ENCODE measurements around a stretch of chr3.

- PRO-cap: no peak
- RAMPAGE, long total RNA, 4 experiments: no peak in any of the 4 experiments
Measured at GRCh38 chr3:113718110-113719245, 22.0 kb upstream of the USF3 start.

GRCh38 chr3:114036494-114037023 is 19.8 kb downstream of the CCDC191 start:
- PRO-cap: no peak
- RAMPAGE, long total RNA, 4 experiments: start-site peak on the minus strand in 2 of 4 experiments, at chr3:114036613-114036807 at its widest, 9 to 13 reads per replicate

GRCh38 chr3:114070574-114070958 is 14.0 kb downstream of the QTRT2 start:
- PRO-cap: no peak
- RAMPAGE, long total RNA, 4 experiments: start-site peak on the plus strand in 1 of 4 experiments, at chr3:114070631-114070664 at its widest, 21 reads per replicate

DNA sequence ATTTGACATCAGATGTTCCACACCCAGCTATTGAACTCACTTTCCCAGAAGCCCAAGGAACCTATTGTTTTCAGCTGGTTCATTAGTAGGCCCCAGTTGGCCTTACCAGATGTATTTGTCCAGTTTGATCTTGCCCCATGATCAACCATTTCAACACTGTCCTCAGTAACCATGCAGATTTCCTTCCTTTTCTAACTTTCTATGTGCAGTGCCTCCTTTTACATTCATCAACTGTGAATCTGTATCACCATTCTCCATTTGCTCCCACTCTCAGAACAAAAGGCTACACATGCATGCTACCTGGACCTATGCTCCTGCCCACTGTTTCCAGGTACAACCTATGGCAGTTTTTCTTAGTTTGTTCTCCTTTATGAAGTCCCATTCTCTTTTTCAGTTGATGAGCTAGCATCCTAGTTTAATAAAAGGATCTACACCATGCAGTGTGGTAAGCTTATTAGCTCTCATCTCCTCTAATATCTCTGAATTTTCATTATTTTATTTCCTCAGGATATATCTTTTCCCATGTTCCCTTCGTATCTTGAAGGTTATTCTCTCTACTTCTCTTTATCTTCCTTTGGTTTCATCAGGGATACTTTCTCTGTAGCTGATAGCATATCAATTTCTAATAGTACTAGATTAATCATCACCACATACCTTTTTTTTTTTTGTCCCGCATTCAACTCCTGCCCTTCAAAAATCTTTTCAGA is 103.2 kb downstream of the TIGIT start:
- PRO-cap: no peak
- RAMPAGE, long total RNA, 4 experiments: no peak in any of the 4 experiments

- PRO-cap: no peak
- RAMPAGE, long total RNA, 4 experiments: no peak in any of the 4 experiments
Measured at GRCh38 chr3:114410332-114410783, 116.5 kb downstream of the TIGIT start.

GRCh38 chr3:114449957-114450561 is 156.2 kb downstream of the TIGIT start:
- PRO-cap: no peak
- RAMPAGE, long total RNA, 4 experiments: no peak in any of the 4 experiments

GRCh38 chr3:114584362-114585155 is 290.7 kb downstream of the TIGIT start:
- PRO-cap: no peak
- RAMPAGE, long total RNA, 4 experiments: no peak in any of the 4 experiments

DNA sequence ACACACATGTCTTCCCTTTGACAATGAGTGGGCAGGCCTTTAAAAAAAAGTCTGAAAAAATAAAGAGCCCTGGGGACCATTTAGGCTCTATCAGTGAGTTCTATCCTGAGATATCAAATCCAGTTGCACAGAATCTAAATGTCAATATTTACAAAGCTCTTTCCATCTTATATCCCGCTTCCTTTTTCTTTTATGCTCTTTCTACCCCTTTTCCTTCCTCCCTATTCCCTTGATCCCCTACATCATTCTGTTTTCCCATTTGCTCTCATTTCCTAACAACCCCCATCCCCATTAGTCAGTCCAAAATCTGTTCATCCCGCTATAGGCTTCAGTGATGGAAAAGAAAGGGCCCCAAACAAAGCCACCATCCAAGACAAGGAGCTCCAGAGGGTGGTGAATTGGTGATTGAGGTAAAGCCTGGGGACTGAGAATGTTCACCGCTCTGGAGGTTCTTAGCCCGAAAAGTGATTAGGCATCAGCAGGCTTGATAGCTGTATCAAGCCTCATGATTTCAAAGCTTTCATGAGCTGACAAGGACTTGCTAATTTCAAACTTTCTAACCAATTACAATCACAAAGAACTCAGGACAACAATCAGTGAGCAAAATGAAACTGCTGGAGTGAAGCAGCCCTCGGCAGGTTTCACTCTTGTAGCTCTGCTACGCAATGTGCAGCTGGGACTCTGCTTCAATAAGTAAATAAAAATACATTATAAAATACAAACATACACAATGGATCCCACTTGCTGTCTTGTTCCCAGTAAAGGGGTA is 391.2 kb downstream of the TIGIT start:
- PRO-cap: no peak
- RAMPAGE, long total RNA, 4 experiments: no peak in any of the 4 experiments

DNA sequence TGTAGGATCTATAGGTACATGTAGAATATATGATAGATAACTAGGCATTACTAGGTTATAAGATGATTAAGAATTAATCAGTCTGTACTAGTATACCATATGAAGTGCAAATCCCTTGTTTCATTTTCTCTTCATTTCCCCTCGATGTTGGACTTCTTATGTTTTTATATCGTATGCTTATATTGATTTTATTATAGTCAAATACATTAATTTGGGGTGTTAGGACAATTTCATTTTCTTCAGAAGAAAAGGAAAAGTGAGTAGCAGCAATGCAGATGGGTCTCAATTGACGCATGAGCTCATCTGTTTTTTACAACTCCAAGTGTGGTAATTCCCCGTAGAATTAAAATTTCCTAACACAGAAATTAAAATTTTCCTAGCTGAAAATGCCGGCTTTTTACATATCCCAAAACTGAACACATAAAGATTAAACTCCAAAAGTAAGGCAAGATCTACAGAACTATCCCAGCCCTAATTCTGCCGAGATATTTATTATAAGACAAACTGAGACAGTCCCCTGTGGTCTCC is 419.2 kb downstream of the TIGIT start:
- PRO-cap: no peak
- RAMPAGE, long total RNA, 4 experiments: no peak in any of the 4 experiments

GRCh38 chr3:114759405-114759686 is 387.7 kb downstream of the ZBTB20 start:
- PRO-cap: no peak
- RAMPAGE, long total RNA, 4 experiments: no peak in any of the 4 experiments

DNA sequence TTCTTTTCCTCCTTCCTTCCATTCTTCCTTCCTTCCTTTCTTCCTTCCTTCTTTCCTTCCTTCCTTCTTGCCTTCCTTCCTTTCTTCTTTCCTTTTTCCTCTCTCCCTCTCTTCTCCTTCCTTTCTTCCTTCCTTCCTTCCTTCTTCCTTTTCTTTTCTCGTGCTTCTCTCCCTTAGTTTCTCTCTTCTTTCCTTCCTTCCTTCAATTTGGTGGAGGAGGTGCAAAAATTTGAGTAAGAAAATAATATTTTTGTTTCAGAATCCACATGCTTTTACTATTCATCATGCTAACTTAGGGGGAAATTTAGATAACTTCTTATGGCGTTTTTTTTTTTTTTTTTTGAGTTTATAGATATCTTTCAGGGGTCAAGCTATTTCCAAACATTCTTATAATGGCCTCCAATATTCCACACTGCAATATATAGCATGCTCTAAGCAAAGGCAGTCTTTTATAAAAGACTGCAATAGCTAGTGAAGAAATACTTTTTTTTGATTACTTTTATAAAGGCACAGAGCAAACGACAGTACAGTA is 287.8 kb downstream of the ZBTB20 start:
- PRO-cap: no peak
- RAMPAGE, long total RNA, 4 experiments: no peak in any of the 4 experiments

- PRO-cap: no peak
- RAMPAGE, long total RNA, 4 experiments: no peak in any of the 4 experiments
Measured at GRCh38 chr3:114874319-114874810, 272.7 kb downstream of the ZBTB20 start.

GRCh38 chr3:115023300-115023870 is 123.7 kb downstream of the ZBTB20 start:
- PRO-cap: no peak
- RAMPAGE, long total RNA, 4 experiments: no peak in any of the 4 experiments

- PRO-cap: unidirectional peak, plus-strand start at chr3:115239993
- RAMPAGE, long total RNA, 4 experiments: no peak in any of the 4 experiments
Measured at GRCh38 chr3:115239549-115240115, 92.5 kb upstream of the ZBTB20 start.

DNA sequence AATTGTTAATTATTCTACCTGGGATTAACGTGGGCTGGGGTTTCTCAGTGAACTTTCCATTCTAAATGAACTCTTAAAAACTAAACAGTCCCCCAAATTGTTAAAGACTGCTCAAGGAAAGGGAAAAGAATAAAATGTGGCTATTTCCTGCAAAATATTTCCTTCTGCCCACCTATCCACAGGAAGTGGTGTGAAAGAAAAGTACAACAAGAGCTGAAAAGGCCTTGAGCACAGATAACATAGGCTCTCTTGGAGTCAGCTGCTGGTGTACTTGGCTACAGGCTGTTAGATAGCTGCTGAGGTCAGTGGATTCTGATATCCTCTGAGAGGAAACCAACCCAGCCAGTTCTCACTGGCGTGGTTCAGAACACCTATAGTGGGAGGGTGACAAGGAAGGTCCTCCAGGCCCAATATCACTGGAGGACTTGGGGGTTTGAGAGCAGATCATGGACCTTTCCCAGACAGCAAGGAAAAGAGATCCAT is 124.5 kb upstream of the GAP43 start:
- PRO-cap: no peak
- RAMPAGE, long total RNA, 4 experiments: no peak in any of the 4 experiments

DNA sequence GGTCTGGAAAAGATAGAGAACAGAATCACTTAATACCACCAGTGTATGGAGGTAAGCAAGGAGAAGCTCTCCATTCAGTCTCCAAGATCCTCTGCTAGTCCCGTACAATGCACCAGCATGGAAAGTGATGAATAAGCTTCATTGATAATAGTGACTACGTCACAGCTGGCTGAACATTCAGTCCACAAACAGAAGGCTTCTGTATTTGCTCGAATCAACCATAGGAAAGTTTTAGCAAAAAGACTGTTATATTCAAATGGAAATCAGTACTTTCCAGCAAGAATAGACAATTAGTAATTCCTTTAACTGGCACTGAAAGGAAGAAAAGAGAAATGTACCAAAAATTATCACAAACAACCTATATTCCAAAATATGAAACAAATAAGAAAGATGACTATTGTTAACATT is 42.8 kb downstream of the IGSF11 start:
- PRO-cap: unidirectional peak, minus-strand start at position 93 of the sequence
- RAMPAGE, long total RNA, 4 experiments: no peak in any of the 4 experiments

- PRO-cap: no peak
- RAMPAGE, long total RNA, 4 experiments: no peak in any of the 4 experiments
Measured at GRCh38 chr3:119175804-119176975, 2.8 kb downstream of the UPK1B start.

DNA sequence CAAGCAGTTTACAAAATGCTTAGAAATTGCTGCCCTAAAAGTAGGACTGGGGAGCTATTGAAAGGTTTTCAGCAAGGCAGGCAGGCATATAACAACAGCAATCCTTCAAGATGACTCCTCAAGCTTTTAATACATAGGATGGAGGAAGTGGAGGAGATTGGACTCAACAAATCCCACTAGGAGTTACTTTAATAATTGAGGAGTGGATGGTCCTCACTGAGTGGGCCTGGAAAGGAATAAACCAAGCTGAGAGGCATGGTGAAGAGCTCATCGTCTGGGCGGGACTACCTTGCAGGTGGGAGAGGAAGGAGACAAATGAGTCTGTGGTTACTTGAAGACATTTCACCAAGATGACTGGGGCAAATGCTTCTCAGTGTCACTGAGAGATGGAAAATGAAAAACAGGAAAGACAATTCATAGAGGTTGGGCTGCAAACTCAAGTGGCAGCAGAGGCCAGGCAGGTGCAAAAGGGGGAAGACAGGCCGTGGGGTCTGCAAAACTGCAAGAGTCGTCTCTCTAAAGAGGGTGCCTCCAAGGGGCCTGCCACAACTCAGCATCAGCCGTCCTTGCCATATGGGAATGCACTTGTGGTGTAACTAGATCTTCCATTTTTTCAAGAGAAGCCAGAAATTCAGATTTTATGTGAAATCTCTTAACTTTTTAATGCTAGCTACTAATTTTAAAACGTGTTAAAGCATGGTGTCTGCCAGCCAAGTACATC is 1.5 kb upstream of the ARHGAP31 start:
- PRO-cap: no peak
- RAMPAGE, long total RNA, 4 experiments: no peak in any of the 4 experiments

GRCh38 chr3:119435560-119436558 is 27.6 kb downstream of the TMEM39A start:
- PRO-cap: no peak
- RAMPAGE, long total RNA, 4 experiments: no peak in any of the 4 experiments

GRCh38 chr3:119523462-119524251 is 25.3 kb downstream of the TIMMDC1 start:
- PRO-cap: no peak
- RAMPAGE, long total RNA, 4 experiments: no peak in any of the 4 experiments